Left cardiac atrium (tissue), 1 donor: ENCODE measurements around a stretch of chr12.

GRCh38 chr12:111313788-111314214 is 55.1 kb downstream of the PHETA1 start:
- PRO-cap, result no peak

GRCh38 chr12:111314835-111315414 is 54.0 kb downstream of the PHETA1 start:
- PRO-cap, result no peak

DNA sequence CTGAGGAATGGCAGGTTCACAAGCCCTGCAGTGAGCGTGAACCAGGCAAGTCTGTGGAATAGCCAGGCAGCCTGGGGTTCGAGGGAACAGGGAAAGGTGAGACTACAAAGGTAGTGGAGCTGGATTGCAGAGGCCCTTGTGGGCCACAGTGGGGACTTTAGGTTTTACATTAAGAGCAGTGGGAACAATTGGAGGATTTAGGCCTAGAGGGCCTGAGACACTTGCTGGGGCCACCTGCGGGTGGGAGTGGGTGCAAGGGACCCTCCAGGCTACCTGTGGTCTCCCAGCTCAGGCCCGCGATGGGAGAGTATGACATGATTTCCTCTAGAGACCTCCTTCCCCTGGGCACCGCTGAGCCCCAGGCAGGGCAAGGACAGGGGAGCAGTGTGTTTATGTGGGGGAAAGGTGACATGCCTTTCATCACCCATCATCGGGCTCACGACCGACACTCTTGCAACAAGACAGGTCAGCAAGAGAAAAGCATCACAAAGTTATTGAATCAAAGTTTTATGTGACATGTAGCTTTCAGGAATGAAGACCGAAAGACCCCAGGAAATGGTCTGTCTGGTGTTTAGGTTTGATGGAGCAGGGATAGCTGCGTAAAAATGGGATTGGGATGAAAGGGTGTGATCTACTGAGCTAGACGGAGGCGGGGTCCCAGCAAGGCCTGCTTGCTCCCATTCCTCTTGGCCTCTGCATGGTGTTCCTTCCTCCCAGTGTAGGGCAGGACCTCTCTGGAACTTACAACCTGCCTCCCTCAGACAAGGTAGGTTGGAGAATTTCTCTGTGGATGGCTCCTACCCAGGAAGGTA is 19.9 kb downstream of the SH2B3 start:
- PRO-cap, result no peak

DNA sequence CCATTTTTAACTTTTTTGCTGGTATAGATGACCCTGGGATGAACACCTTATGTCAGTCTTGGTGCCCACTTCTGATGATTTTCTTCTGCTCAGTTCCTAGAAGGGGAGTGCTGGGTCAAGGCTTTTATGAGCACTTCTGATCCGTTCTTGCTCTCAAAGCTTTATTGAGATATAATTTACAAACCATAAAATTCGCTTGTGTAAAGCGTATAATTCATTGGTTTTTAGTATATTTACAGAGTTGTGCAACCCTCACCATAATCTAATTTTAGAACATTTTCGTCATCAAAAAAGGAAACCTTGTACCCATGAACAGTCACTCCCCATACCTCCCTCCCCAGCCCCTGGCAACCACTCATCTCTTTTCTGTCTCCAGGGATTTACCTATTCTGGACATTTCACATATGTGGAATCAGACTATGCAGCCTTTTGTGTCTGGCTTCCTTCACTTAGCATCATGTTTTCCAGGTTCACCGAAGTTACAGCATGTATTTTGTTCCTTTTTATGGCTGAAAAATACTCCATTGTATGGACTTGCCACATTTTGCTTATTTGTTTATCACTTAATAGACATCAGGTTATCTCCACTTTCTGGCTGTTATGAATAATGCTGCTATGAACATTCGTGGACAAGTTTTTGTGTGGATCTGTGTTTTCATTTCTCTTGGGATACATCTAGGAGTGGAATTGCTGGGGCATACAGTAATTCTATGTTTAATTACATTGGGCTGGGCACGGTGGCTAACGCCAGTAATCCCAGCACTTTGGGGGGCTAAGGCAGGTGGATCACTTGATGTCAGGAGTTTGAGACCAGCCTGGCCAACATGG is 26.8 kb downstream of the SH2B3 start:
- PRO-cap, result no peak

DNA sequence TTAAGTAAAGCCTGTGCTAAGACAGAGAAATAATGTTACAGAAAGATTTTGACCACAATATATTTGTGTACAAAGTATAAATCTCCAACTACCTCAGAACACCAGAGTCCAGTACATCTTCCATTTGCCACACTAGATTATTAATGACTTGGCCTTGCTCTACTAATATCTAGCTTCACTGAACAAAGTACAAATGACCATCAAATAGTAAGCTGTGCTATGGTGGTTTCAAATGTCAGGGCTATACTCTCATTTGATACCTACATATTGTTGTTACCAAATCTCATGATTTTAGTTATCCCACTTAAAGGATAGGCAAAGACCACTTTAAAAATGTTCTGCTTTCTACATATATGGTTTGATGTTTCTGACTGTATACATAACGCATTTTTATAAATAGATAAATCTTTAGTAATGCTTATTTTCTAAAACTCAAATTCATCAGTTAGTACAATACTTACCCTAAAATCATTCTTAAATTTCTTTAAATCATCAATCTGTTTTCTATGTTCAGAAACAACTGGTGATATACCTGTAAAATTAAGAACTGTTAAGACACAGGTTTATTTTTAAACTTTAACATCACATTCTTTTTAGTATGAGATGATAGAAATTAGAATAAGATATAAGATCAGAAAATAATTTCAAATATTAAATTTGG is 89.9 kb downstream of the ATXN2 start:
- PRO-cap, result no peak

DNA sequence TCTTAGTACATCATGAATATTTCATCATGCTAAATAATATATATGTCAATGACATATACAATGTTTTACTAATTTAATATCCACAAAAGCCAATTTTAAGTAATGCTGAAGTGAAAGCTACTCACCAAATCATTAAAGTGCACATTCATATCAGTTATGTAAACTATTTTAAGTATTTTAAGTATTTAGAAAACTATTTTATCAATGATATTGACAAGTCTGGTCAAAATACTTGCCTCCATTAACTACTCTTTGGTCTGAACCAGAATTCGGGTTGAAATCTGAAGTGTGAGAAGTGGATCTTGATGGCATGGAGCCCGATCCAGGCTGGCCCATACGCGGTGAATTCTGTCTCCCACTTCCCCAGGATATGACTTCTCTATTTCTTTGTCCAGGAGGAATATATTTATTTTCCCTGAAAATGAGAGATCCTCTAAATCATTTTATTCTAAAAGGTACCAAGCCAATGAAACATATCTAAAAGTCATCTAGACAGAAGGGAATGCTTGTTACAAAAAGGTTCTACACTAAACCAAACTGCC is 81.0 kb downstream of the ATXN2 start:
- PRO-cap, result no peak

GRCh38 chr12:111597230-111597860 is 1.8 kb downstream of the ATXN2 start:
- PRO-cap, result no peak

- PRO-cap, result no peak
These were observed 4.2 kb downstream of the BRAP start for GRCh38 chr12:111681432-111682001.

- PRO-cap, result unidirectional peak, plus-strand start at chr12:111774207
These were observed 7.3 kb downstream of the ALDH2 start for GRCh38 chr12:111773744-111774735.

GRCh38 chr12:111780663-111781023 is 13.9 kb downstream of the ALDH2 start:
- PRO-cap, result no peak

DNA sequence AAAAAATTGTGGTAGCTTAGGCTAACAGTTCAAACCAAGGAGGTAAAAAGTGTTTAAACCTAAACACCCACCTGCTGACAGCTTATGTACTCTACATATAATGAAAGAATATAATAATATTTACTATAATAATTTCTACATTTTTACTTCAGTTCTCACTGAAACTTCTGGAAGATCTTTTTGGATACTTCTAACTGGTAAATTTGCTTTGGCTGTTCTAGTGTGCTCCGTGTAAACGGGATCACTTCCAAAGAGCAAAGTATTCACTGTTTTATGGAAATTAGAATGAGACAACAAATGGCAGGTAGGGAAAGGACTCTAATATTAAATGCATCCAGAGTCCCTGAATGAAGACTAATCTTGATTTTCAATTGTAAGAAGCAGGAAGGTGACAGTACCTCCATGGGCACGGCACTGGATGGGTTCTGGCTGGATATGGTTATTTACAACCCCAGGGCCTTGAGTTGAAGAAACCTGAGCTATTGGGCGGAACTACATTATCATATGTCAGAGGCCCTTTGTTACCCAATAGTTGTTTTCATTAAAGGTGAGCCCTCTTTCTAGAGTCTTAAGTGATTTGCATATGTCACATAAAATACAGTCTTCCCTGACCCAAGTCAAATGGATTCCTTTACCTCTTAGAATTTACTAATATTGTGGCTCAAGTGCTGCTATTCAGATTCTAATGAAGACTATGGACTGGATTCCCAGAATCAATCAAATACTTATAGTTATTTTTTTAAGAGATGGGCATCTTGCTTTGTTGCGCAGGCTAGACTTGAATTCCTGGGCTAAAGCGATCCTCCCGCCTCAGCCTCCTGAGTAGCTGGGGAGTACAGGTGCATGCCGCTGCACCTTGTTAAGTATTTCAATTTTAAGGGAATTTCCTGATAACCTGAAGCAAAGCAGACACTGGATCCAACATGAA is 10.7 kb downstream of the ERP29 start:
- PRO-cap, result no peak

DNA sequence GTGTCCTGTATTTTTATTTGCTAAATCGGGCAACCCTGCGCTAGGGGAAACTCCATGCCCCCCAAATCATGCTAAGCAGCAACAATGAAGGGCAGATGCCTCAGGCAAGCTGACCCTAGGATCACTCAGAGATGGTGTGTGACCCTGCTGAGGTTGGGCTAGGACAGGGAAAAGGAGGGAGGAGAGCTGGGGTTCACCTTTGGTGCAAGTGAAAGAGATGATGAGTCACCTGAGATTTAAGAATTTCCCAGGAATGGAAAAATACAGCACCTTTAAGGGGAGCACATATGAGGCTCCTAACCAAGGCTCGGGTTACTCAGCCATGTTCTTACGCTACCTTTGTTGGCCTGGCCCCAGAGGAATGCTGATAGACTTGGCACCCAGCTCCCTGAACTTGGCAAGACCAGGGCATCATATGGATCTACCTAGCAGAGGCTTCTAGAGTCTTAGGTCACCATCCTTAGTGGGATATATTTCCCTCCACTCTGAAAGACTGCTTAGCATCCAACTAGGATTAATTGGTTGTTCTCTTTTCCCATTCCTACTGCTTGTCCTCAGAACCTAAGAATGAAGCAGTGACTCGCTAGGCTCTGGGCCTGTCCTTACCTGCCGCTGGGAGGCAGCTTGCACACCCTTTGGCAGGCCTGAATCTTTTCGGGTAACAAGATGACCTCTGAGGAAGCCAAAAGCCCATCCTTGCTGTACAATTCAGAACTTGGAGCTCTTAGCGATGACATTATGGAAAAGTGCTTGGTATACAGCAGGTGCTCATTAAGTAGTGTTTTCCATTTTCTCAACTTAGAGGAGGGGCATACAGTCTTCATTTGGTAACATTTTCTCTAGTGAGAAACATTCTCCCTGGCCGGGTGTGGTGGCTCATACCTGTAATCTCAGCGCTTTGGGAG is 4.0 kb upstream of the NAA25 start:
- PRO-cap, result no peak

DNA sequence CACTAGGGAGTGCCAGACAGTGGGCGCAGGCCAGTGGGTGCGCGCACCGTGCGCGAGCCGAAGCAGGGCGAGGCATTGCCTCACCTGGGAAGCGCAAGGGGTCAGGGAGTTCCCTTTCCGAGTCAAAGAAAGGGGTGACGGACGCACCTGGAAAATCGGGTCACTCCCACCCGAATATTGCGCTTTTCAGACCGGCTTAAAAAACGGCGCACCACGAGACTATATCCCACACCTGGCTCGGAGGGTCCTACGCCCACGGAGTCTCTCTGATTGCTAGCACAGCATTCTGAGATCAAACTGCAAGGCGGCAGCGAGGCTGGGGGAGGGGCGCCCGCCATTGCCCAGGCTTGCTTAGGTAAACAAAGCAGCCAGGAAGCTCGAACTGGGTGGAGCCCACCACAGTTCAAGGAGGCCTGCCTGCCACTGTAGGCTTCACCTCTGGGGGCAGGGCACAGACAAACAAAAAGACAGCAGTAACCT is 170.2 kb upstream of the RPH3A start:
- PRO-cap, result no peak

DNA sequence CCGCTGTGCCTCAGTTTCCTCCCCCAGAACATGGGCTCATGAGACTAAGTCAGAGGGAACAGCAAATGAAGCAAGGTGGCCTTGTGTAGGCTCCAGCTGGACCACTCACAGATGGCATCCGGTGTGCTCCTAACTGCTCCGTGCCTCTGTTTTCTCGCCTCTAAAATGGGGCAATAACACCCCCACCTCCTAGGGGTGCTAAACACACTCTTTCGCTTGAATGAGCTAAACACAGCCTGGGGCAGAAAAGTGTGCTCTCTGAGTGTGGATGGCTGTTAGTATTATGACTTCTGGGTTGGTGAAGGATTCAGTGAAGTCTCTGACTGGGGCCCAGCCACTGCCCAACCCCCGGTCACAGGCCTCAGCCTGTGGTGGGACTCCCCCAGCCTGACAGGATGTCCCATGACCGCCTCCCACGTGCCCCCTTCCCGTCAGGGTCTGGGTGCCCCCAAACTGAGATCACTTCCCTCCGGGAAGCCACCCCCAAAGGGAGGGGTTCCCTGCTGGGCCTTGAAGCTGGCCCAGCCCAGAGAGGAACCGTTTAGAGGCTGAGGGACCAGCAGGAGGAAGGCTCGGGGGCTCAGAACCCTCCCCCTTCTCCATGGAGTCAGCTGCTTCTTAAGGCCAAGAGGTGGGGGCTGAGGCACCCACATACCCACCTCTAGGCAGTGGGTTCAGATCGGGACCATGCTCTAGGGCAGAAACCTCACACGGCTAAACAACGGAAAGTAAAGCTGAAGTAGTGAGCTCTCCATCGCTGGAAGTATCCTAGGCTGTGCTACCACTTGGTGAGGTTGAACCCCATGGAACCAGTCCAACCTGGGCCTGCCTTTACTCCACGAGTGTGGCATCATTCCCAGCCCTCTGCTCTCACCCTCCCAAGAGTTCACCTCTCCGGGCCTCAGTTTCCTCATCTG is 13.7 kb downstream of the DTX1 start:
- PRO-cap, result unidirectional peak, plus-strand start at position 548 of the sequence

- PRO-cap, result no peak
These were observed 36.6 kb downstream of the DTX1 start for GRCh38 chr12:113092853-113093772.

DNA sequence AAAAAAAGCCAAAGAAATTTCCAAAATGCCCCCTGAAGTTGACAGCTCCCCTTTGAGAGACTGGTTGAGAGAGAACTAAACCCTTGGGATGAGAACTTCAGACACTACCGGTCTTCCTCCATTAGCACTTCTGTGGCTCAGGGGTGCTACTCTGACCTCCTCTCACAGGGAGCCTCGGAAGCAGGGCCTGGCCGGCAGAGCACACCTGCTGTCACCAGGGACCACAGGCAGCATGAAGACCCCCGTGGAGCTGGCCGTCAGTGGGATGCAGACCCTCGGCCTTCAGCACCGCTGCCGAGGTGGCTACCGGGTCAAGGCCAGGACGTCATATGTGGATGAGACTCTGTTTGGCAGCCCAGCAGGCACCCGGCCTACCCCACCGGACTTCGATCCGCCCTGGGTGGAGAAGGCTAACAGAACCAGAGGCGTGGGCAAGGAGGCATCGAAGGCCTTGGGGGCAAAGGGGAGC is 1.0 kb downstream of the RITA1 start:
- PRO-cap, result no peak

GRCh38 chr12:113273016-113273332 is 51.7 kb downstream of the TPCN1 start:
- PRO-cap, result no peak

DNA sequence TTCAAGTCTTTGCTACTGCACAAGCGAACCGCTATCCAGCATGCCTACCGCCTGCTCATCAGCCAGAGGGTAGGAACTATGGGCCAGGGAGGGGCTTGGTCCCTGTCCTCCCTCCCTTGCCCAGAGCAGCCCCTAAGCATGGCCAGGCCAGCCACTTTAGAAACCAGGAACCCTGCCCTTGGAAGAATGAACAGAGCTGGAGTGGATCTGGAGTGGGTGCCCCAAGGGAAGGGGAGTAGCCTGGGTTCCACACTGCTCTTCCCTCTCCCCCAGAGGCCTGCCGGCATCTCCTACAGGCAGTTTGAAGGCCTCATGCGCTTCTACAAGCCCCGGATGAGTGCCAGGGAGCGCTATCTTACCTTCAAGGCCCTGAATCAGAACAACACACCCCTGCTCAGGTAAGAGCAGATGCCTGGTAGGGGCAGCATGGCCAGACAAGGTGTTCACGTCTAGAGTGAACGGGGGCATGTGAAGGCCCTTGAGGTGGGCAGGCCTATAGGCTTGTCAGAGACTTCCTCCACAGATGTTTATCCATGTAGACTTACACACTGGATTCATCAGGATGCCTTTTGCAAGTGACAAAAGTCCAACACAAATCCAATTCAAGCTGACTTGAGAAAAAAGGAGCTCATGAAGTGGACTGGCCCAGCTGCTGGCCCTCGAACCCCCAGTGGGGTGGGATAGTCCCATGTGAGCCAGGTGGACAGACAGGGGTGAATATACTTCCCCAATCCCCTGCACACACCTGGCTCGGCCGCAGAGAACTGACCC is 55.9 kb downstream of the TPCN1 start:
- PRO-cap, result no peak

DNA sequence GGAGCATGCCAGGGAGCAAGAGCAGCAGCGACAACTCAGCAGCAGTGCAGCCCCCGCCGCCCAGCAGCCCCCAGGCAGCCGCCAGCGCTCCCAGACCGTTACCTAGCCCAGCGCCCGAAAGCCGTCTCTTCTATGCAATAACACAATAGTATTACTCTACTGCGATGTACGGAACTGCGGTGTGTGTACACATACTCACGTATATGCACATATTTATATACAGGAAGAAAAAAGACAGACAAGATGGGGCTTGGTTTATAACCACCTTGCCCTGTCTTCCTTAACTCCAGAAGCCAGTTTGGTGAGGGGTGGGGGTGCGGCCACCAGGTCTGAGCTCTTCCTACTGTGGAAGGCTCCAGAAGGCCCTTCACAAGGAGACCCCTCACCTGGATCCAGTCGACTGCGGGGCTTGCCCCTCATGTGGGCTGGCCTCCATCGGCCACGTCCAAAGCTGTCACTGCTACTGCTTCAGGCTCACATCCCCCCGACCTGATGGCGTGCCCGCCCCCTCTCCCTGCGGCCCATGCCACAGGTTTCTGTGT is 38.9 kb downstream of the SLC8B1 start:
- PRO-cap, result no peak

- PRO-cap, result no peak
These were observed 1.9 kb upstream of the SDS start for GRCh38 chr12:113405570-113406032.